CD14-positive monocyte (primary cell): Measurements from ENCODE around the genes GRIN2B, H4C16, ARHGDIB and RERG.

DNA sequence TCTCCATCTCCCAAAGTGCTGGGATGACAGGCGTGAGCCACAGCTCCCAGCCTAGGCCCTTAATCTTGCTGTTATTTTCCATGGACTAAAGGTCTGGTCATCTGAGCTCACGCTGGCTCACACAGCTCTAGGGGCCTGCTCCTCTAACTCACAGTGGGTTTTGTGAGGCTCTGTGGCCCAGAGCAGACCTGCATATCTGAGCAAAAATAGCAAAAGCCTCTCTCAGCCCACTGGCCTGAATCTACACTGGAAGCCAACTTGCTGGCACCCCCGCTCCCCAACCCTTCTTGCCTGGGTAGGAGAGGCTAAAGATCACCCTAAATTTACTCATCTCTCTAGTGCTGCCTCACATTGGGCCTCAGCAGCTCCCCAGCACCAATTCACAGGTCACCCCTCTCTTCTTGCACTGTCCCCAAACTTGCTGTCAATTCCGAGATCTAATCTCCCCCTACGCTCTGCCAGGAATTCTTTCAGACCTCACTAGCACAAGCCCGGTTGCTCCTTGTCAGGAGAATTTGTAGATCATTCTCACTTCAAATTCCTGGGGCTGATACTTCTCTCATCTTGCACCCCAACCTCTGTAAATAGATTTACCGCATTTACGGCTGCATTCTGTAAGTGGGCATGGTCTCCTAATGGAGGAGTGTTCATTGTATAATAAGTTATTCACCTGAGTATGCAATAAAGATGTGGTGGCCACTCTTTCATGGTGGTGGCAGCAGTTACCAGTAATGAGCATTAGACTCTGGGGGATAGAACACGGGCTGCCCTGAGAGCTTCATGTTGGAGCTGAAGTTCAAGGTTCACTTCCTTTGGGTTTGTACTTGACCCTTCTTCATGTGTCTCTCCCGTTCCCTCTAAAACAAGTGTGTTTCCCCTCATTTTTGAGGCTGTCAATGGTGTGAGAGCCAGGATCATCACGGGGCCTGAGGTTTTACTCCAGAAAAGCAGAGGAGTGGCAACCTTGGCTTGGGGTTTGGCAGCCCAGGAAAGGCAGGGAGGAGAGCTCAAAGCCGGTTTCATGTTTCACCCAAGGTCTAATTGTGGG, 21.9 kb downstream of the GPRC5A start:
- CAGE, long polyA plus RNA, result no peak

DNA sequence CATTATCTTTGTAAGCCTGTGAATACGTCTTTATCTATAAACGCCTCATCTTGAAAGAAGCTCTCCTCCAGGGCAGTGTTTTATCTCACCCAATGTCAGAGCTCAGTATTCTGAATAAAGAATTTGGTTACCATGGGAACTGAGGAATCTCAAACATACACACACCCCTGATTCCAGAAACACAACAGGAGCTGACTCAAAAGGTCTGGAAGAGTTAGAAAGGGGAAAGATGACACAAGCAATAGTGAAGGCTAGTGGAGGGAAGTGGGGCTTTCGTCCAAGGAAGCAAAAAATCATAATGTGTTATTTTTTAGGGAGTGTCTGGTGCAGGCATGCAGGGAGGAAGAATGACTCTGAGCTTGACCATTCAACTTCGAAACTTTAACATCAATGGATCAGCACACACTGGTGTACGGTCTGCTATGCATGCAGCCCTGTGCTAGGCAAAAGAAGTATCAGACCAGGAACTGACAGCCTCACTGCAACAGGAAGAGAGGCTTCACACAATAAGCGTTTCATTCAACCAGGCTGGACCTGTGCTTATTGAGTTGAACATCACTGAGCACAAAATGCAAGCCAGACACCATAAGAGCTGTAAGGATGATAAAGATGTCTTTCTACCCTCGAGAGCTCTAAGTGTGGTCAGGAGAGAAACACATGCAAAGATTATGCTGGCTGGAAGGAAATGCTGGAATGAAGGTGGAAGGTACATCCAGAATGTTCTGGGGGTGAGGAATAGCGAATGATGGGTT, 20.2 kb downstream of the HEBP1 start:
- CAGE, long polyA plus RNA, result no peak

GRCh38 chr12:12999691-12999991, 424 bp downstream of the HEBP1 start:
- CAGE, long polyA plus RNA, result no peak

GRCh38 chr12:13102731-13103386, 608 bp downstream of the GSG1 start:
- CAGE, long polyA plus RNA, result no peak

DNA sequence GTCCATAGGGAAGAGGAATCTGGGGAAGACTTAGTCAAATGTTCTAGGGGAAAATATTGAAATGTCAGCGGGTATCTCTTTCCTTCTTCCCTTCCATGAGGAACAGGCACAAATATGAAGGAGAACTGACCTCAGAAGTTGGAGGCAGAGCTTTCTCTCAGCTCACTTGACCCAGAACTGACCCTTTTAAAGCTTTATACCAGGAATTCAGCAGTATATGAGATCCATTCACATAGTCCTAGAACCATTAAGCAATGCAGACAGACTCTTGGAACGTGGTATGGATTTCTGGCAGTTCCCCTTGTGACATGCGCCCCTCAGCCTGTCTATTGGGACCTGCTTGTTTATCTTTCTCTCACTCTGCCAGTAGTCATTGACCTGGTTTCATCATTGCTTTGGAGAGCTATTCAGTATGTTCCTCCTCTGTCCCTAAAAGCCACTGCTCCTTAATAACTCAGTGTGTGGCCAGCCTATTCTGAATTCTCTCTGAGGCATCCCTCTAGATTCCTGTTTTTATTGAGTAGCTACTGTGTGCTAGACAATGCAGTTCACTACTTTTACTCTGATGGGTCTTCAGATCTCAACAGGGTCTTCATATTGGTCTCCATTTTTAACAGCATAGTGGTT, 43.1 kb upstream of the GSG1 start:
- CAGE, long polyA plus RNA, result no peak

DNA sequence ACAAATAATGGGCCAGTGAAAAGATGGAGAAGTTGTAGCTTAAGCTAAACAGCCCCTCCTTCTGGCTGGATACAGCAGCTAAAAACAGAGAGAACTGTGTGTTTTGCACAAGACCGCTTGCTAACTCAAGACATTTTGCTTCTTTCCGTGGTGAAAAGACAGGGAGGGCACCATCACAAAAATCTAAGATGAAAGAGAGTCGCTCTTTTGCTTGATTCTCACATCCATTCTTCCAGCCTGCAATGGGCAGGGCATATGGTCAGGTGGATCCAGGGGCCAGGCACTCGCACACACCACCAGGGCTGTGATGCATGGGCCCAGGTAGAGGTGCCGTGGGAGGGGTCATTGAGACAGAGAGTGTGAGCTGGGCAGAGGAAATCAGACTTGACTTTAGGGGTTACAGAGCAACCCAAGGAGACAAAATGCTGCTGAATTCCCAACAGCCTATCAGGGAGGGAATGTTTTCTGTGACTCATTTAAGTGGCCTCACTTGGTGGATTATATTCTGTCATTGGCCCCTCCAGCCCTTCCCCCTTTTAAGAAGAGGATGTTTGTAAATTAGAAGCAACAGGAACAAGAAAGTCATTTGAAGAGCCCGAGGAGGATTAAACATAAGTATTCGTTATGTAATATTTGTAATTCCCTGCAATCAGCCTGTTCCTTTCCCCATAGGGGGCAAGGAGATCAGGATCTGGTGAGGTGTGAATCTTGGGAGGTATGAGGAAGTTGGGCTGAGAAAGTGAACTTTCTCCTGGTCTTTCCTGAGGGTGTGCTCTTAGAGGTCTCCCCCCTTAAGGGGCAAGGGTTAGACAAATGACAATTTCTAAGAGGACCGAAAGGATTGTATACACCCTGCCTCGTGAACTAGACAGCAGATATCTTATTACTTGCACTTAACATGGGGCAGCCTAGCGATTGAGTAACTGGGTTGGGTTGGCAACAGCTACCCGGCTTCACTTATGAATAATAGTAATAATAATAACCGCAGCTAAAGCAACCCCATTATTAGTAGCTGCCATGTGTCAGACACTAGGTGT, 12.4 kb downstream of the EMP1 start:
- CAGE, long polyA plus RNA, result no peak

GRCh38 chr12:13214632-13215489, 18.3 kb downstream of the EMP1 start:
- CAGE, long polyA plus RNA, result no peak

GRCh38 chr12:13362078-13362416, 165.5 kb downstream of the EMP1 start:
- CAGE, long polyA plus RNA, result no peak

DNA sequence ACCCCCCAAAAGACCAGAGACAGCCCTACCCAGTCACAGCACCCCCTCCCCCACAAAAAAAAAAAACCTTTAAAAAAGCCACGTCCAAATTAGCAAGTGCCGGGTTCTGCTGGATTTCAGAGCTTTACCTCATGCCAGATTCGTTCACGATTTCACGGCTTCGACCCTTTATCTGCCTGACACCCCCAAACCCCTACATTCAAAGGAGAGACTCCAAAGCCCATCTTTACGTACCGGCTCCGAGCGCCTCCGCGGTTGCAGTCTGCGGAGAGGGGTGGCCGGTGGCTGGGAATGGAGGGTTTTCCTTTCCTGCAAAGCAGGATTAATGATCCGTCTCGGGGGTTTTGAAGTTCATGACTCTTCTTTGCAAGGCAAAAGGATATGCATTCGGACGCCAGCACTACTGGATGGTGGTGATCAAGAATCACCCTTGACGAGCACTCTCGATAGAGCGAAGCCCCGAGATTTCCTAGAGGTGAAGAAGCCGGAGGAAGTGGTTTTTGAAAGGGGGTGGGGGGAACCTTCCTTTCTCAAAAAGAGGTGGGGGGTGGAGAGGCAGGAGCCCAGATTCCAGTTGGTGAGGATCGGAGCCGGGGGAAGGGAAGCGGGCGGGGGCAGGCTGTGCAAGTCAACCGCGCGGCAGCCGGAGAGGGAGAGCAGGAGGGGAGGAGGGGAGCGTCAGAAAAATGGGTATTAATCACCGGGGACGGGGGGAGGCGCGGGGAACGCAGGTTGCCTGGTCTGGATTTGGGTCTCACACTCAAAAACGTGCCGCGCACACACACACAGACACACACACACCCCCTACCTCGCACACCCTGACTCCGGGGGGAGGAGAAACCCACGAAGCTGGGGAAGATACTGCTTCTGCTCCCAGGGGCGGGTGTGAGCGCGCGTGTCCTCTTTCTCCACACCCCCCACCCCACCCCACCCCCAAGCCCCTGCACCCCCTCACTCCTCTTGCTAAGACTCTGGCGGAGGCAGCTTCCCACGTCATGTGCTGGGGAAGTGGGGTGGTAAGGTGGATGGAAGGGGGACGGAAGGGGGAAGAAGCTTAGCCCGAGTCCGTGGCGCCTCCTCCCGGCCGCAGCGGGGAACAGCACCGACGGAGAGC, at the start of gene GRIN2B:
GRIN2B (minus strand) TSS at position 495 of the 1,114 bp plus-strand sequence.
- CAGE, long polyA plus RNA, result no peak

DNA sequence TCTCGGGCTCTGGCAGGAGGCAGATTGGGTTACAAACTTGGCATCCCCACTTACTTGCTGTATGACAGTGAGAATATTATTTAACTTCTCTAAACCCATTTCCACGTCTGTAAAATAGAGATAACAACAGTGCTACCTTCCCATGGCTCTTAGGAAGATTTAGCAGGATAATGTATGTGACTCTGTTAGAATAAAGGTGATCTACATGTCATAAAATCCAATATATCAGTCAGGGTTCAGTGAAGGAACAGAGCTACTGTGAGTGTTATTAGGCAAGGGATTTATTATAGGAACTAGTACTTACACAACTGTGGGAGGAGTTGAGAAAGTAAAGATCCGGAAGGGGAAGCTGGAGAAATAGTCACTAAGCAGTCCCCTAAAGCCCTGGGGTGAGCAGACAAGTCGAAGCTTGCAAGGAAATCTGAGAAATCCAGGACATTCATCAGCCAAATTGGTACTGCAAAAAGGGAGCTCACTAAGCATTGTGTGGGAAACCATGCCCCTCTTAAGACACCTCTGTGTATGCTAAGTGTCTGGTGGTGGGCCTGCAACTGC, 92.0 kb upstream of the ATF7IP start:
- CAGE, long polyA plus RNA, result no peak

- CAGE, long polyA plus RNA, result no peak
Observed at GRCh38 chr12:14384909-14385646, 19.6 kb downstream of the ATF7IP start.

GRCh38 chr12:14403560-14404139, 38.2 kb downstream of the ATF7IP start:
- CAGE, long polyA plus RNA, result no peak

- CAGE, long polyA plus RNA, result no peak
Observed at GRCh38 chr12:14424194-14425533, 59.2 kb downstream of the ATF7IP start.

- CAGE, long polyA plus RNA, result no peak
Observed at GRCh38 chr12:14695021-14695379, 1.4 kb downstream of the GUCY2C start.

DNA sequence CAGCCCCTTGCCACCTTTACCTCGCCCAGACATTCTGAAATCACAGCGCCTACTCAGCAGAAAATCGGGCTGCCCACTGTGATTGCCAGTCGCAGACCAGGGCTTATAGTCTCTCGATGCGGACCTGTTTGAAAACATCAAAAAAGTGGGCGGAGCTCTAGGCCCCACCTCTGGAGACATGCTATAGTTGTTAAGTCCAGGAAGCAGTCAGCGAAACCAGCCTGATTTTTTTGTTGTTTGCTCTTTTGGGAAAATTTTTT, at the start of gene H4C16:
H4C16 (minus strand) TSS at position 80 of the 260 bp plus-strand sequence.
- CAGE, long polyA plus RNA, result no peak

GRCh38 chr12:14905006-14905640, 19.5 kb upstream of the MGP start:
- CAGE, long polyA plus RNA, result no peak

DNA sequence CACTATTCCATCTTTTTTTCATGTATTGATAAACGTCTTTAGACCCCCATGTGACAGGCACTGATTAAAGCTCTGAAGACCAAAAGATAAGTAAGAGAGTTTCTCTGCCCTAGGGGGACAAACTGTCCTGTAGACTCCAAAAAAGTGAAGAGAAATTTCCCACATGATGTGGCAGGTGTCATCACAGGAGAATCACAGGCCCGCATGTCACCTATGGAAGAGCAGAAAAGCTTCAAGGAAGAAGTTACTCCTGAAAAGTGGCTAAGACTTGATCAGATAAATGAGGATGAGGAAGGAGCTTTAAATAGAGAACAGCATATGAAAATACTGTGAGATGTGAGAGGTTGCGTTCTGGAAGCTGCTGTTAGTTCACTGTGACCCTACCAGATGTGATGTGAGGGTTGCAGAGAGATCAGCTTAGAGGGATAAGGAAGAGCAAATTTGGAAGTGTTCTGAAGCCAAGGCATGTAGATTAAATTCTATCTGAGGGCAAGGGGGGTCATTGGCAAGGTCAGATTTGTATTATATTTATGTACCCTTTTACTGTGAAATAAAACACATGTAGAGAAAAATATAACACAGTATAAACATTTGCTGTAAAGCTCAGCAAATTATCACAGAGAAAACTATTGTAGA, 17.1 kb downstream of the ERP27 start:
- CAGE, long polyA plus RNA, result no peak

- CAGE, long polyA plus RNA, result start-site peak on the minus strand at chr12:14961563-14961605, 2,078 and 7,899 reads in 2 replicates
Observed at GRCh38 chr12:14961486-14962145, at the start of gene ARHGDIB. ARHGDIB (minus strand) TSS chr12:14961601.

DNA sequence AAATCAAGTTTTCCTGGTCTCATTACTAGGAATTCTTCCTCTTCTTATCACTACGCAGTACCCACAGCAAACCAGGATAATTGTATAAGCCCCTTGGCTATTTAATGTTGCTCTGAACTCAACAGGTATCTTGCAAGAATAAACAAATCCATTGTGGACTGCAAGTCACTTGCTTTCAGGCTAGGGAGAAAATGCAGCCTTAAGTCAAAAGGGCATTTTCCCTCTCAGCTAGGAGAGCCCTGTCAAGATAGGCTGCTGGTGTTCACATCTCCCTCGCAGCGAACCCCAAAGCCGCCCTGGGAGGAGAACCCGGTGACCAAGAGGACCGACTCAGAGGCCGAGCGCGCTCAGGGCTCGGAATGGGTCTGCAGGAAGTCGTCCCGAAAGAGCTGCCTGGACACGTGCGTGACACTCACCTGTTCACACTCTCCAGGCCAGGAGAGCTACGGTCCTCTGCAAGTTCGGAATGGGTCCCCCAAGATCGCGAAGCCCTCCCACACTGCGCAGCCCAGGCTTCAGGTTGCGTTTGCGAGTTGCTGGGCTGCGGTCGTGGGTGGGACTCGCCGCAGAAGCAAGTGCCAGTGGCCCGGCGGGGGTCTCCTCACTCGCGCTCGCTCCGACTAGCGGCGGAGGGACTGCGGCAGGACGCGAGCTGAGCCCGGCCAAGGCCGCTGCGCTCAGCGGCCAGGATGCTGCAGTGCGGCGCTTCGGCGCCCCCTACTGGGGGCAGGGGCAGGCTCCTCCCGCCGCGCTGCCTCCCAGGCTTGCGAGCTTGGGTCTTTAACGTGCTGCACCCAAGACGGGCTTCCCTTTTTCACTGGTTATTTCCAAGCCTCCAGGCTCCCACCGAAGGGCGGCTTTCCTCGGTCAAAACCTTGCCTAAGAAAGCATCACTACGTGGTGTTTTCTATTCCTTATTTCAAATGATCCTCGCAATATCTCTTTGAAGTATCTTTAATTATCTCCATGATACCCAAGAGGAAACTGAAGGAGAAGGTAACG, at the start of gene RERG:
RERG (minus strand) TSS at position 639 of the 1,002 bp plus-strand sequence.
- CAGE, long polyA plus RNA, result no peak

- CAGE, long polyA plus RNA, result no peak
Observed at GRCh38 chr12:15547668-15548035, 225.3 kb downstream of the PTPRO start.